Heart (tissue), 3 donors: ENCODE measurements around the genes ZNF32, OR13A1, ZFAND4 and ANXA8L1.

- RAMPAGE, long total RNA, 2 experiments = no peak in any of the 2 experiments
Observed at GRCh38 chr10:42793739-42794124, 11.1 kb downstream of the BMS1 start.

GRCh38 chr10:43127537-43127823 is 10.8 kb upstream of the CSGALNACT2 start:
- RAMPAGE, long total RNA, 2 experiments = no peak in any of the 2 experiments

DNA sequence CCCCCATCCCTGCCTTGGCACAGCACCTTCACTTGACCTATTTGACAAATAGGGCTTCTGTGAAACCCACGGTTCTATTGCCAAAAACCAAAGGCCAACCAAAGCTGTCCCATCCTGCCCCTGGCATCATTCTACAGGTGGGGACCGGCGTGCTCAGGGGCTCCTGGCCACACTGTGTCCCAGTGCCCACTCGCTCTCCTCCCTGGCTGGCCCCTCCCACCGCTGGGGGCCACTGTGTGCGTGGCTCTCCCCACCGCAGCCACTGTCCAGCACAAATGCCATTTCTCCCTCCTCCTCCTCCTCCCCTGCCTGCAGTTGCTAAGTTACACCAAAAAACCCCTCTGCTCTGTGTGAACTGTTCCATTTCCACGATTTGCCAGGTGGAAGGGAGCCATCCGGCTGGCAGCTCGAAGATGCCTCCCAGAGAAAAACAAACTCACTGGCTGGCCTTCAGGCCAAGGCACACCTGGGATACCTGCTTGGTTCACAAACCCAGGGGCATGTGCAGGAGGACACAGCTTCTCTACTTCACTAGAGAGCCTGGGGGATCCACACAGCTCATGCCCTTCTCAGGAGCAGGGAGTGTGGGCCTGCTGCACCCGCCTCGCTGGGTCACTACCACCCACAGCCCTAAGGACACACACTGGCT is 1.9 kb downstream of the RASGEF1A start:
- RAMPAGE, long total RNA, 2 experiments = no peak in any of the 2 experiments

- RAMPAGE, long total RNA, 2 experiments = start-site peak on the minus strand in 1 of 2 experiments, at chr10:43408781-43408807 at its widest, 19 to 28 reads per replicate
Observed at GRCh38 chr10:43408662-43409099, 305 bp downstream of the HNRNPF start.

DNA sequence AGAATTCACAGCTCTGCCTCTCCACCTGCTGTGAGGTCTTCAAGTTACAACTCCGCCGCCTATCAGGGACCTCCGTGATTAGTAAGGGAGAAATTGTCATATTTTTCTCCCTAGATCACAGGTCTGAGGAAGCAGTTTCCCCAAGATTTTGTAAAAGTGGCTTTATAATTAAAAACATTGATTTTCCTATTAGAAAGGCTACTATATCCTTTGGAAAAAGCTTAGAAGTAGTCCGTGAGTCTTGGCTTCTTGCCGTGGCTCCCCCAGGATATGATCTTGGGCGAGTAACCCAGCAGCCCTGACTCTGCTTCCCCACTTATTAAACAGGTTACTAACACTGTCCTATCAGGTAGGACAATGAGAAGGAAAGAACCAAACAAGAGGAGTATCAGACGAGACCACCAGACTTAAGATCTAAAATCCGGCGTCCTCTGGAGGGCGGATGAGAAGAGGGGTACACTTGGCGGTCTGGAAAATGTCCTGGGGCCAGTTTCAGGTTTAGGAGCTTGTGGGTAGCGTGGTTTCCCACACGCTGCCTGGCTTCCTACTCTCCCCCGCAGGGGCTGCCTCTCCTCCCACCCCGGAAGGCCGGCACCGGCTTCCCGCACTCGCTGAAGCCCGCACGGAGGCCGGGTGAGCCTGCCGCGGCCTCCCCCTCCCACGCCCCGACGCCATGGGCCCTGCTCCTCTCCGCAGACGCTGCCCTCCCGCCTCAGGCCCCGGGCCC is 690 bp downstream of the ZNF32 start:
- RAMPAGE, long total RNA, 2 experiments = no peak in any of the 2 experiments

DNA sequence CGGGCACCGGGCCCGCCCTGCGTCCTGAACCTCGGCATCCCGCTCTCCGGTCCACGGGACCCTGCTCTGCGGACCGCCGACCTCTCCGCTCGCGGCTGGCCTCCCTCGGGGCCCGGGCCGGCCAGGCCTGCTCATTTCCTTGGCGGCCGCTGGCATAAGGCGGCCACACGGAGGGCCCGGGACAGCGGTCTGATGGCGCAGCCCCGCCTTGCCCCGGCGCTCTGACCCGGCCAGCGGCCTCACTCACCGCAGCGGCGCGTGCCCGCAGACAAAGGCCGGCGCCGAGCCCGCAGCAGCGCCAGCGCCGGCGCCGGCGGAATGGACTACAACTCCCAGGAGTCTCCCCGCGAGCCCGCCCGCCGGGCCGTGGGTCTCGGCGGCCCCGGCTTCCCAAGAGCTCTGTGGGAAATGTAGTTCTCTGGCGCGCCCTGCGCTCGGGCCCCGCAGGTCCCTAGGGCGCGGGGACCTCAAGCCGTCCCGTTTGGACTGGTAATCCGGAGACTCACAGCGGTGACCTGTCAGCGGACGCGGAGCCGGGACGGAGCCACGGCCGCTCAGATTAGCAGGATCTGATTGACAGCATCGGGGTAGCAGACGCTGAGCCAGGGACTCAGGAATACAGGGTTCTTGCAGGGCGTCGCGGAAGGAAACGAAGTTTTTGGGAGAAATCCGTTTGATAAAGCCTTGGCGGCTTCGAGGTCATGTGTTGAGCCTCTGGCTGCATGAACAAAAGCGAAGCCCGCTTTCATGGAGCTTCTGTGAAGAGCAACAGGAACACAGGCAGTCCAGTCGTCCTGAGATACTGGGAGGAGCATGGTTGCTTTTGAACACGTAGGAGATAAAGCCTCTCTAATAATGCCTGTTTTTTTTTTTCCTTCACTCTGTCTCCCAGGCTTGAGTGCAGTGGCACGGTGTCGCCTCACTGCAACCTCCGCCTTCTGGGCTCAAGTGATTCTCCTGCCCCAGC is at the start of gene ZNF32:
ZNF32 (minus strand) TSS at position 327 of the 967 bp plus-strand sequence.
- RAMPAGE, long total RNA, 2 experiments = start-site peak on the minus strand in 2 of 2 experiments, centred at positions 248 to 289 of the sequence, 155 to 456 reads per replicate

- RAMPAGE, long total RNA, 2 experiments = no peak in any of the 2 experiments
Observed at GRCh38 chr10:44249343-44250137, 135.4 kb downstream of the CXCL12 start.

- RAMPAGE, long total RNA, 2 experiments = no peak in any of the 2 experiments
Observed at GRCh38 chr10:44253855-44254066, 131.1 kb downstream of the CXCL12 start.

- RAMPAGE, long total RNA, 2 experiments = start-site peak on the minus strand in 1 of 2 experiments, at chr10:44293991-44293997 at its widest, 34 reads per replicate
Observed at GRCh38 chr10:44293715-44294526, 91.0 kb downstream of the CXCL12 start.

- RAMPAGE, long total RNA, 2 experiments = no peak in any of the 2 experiments
Observed at GRCh38 chr10:44376085-44376802, 8.7 kb downstream of the CXCL12 start.

DNA sequence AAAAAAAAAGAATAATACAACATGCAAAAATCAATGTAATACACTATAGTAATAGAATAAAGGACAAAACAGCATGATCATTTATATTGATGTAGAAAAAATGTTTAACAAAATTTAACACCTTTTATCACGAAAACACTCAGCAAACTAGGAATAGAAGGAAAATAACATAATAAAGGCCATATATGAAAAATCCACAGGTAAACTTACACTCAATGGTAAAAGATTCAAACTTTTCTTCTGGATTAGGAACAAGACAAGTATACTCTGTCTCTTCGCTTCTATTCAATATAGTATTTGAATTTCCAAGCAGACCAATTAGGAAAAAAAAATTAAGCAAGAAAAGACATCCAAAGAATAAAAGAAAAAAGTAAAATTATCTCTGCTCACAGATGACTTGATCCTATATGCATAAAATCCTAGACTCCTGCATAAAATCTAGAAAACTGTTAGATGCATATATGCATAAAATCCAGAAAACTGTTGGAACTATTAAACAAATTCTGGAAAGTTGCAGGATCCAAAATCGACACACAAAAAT is at the start of gene OR13A1:
OR13A1 (minus strand) TSS at position 295 of the 541 bp plus-strand sequence.
- RAMPAGE, long total RNA, 2 experiments = no peak in any of the 2 experiments

DNA sequence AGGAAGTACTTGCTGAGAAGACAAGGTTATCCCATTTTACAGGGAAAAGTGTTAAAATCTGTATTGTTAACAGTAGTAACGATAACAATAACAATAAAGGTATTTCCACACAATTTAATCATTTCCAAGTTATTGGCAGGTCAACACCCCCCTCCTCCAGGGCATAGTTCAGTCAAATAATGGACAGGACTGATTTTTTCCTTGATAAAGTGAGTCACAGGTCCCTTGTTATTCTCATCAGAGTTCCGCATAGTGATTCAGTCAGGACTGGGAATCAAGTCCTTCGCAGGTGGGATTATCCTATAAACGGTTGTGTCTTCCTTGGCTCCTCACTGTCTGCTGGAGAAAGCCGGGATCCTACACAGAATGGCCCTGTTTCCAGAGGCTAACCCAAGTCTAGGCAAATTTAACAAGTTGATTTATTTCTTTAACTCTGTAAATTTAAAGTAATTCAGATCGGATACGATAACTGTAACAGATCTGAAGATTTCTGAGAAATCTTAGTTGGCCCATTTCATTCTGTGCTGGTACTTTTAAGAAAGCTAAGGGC is 2.6 kb downstream of the ALOX5 start:
- RAMPAGE, long total RNA, 2 experiments = no peak in any of the 2 experiments

DNA sequence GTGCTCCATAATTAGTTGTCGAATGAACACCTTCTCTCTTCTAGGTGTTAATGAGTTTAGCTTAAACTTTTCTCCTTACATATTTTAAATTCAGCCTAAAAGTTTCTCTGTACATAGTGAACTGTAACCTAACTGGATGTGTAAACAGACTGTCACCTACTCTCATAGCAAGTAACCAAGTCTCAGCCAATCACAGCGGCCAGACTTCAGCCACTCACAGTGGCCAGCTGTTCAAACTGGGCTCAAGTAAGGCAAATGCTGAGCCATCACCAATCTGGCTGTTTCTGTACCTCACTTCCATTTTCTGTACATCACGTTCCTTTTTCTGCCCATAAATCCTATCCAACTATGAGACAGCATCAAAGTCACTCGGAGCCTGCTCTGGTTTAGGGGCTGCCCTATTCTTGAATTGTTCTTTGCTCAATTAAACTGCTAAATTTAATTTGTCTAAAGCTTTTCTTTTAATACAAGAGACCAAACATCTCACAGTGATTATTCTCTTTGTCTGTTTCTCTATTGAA is 34.9 kb downstream of the ALOX5 start:
- RAMPAGE, long total RNA, 2 experiments = no peak in any of the 2 experiments

DNA sequence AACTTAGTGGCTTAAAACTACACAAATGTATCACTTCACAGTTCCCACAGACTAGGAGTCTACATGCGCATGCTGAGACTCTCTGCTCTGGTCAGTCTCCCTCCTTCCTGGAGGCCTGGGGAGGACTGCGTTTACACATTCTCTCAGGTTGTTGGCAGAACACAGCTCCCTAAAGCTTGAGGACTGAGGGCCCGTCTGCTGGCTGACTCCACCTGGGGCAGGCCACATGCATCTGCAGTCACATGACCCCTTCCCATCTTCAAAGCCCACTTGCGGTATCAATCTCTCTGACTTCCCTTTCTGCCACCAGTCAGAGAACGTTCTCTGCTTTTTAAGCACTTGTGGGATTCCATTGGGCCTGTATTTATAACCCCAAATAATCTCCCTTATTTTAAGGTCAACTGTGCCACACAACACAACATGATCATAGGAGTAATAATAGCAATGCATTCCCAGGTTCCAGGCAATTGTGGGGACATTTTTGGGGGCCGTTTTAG is 65.0 kb downstream of the MARCHF8 start:
- RAMPAGE, long total RNA, 2 experiments = no peak in any of the 2 experiments

DNA sequence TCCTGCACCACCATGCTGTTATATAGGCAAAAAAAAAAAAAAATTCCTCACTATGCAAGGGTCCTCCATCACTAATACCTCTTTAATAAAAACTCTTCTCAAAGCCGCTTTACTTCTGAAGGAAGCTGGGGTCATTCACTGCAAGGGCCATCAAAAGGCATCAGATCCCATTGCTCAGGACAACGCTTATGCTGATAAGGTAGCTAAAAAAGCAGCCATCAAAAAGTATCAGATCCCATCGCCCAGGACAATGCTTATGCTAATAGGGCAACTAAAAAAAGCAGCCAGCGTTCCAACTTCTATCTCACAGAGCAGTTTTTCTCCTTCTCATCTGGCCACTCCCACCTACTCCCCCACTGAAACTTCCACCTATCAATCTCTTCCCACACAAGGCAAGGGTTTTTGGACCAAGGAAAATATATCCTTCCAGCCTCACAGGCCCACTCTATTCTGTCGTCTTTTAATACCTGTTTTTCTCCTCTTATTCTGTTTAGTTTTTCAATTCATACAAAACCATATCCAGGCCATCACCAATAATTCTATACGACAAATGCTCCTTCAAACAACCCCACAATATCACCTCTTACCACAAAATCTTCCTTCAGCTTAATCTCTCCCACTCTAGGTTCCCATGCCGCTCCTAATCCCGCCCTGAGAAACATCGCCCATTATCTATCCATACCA is 39.9 kb upstream of the MARCHF8 start:
- RAMPAGE, long total RNA, 2 experiments = no peak in any of the 2 experiments

DNA sequence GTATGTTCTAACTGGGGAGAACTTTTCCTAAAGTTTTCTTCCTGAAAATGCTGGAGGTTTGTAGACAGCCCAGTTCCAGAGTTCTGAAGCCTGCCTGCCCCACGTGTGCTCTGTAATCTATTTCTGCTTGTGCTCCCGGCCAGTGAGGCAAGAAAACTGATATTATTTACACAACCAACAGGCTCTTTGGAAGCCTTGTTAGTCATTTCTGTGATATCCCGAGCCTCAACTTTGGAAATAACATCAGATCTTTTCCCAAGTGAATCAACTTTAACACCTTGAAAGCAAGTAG is 46.7 kb downstream of the ZFAND4 start:
- RAMPAGE, long total RNA, 2 experiments = start-site peak on the plus strand in 1 of 2 experiments, centred at position 160 of the sequence, 9 reads per replicate

GRCh38 chr10:45672040-45673066 is at the start of gene ZFAND4:
Gene ZFAND4 (minus strand): TSS chr10:45672772.
- RAMPAGE, long total RNA, 2 experiments = no peak in any of the 2 experiments

DNA sequence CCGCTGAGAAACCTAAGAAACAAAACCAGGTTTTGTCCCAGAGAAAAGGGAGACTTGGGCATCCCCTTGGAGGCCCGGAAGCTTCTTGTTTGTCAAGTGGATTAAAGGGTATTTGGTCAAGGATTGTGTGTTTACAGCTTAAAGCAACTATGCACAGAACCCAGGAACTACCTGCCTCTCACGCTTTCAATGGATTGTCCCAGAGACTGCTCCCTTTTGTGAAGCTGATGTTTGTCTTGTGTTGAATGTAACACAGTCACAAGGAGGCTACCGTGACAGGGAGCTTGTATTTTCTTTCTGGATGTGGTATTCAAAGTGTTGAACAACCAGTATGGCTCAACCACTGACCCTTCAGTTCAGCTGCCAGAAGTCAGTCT is 6.4 kb upstream of the MSMB start:
- RAMPAGE, long total RNA, 2 experiments = no peak in any of the 2 experiments

DNA sequence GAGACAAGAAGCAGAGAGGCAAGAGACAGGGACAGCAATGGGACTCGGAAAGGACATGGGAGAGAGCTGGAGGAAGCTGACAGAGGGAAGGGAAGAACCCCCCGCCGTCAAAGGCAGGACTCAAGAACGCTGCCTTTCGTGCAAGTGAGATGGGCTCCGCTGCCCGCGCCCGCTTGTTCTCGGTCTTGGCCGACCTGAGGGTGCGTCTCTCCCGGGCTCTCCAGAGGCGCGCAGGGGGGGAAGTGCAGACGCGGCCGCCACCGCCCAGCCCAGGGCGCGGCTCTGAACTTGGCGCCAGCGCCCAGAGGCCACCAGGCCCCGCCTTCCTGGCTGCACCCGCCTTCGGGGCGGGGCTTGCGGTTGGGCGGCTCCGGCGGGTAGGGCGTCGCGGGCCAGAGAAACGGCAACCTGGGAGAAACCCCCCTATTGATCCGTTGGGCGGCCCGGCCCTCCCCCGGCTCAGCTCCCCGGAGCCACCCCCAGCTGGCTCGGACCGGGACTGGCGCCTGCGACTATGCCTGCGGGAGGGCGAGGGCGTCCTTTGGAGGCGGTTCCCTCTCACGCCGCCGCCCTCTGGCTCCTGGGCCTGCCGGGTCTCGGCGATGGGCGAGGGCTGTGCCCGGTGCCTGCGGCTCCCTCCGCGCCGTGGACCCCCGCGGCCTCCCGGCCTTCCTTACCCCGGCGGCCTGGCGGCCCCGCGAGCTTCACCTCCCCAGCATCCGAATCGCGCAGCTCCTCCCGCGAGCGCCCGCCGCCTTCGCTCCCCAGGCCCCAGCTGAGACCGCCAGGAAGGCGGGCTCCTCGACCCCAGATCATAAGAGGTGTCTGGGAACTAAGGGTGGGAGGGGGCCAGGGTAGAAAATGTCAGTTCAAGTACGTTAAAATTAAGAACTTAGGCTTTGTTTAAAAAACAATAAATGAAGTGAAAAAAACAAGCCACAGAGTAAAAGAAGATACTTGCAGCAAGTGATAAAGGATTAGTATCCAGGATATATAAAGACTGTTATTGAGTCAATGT is 2.1 kb upstream of the ANTXRL start:
- RAMPAGE, long total RNA, 2 experiments = no peak in any of the 2 experiments

GRCh38 chr10:46375523-46375944 is at the start of gene ANXA8L1:
Gene ANXA8L1 (plus strand): TSS chr10:46375776.
- RAMPAGE, long total RNA, 2 experiments = no peak in any of the 2 experiments